ENCODE data around the gene CCDC117.

- RRBS = no CpG with 5 or more reads among the region's 8 CpGs
Observed at GRCh38 chr22:28191501-28191905, 272.4 kb upstream of the PITPNB start.

GRCh38 chr22:28338336-28339261, 341.0 kb downstream of the TTC28 start:
- RRBS = no CpG with 5 or more reads among the region's 14 CpGs

- RRBS = 72% methylated on average over 6 of the region's 20 CpGs
Observed at GRCh38 chr22:28505606-28506460, 173.8 kb downstream of the TTC28 start.

DNA sequence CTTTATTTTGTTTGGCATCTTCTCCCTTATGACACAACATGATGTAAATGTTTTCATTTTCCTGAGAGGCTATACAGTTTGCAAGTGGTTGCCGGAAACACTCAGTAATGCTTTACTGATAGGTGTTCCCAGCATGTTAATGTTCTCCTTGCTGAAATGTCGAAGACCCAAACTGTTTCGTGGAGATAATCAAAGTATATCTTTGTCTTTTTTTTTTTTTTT, 8.8 kb downstream of the HSCB start:
- RRBS = no CpG with 5 or more reads among the region's 3 CpGs

GRCh38 chr22:28772259-28772498, 316 bp upstream of the CCDC117 start:
- RRBS = no CpG with 5 or more reads among the region's 6 CpGs

DNA sequence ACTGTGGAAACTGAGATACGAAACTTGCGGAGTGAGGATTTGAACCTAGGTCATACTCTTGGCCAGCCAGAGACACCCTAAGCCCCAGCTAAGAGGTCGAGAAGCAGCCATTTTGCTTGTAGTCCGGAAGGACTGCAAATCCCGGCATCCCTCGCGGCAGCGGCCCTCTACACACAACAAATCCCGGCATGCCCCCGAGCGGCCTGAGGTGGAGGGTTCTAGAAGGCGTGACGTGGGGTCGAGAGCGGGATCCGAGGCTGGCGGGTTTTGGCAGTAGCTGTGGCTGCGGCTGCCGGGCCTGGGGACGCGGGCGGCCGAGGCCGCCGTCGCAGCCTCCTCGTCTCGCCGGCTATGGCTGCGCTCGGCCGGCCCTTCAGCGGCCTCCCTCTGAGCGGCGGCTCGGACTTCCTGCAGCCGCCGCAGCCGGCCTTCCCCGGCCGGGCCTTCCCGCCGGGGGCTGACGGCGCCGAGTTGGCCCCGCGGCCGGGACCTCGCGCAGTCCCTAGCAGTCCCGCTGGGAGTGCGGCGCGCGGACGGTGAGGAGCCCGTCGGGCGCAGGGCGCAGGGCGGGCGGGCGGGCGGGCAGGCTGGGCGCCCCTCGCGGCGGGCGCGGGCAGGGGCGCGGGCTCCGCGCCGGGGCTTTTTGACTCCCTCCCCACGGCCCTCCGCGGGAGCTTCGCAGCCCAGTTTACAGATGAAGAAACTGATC, at the start of gene CCDC117:
CCDC117 (plus strand) TSS at position 197 of the 709 bp plus-strand sequence.
- RRBS = 2% methylated on average over 30 of the region's 80 CpGs

DNA sequence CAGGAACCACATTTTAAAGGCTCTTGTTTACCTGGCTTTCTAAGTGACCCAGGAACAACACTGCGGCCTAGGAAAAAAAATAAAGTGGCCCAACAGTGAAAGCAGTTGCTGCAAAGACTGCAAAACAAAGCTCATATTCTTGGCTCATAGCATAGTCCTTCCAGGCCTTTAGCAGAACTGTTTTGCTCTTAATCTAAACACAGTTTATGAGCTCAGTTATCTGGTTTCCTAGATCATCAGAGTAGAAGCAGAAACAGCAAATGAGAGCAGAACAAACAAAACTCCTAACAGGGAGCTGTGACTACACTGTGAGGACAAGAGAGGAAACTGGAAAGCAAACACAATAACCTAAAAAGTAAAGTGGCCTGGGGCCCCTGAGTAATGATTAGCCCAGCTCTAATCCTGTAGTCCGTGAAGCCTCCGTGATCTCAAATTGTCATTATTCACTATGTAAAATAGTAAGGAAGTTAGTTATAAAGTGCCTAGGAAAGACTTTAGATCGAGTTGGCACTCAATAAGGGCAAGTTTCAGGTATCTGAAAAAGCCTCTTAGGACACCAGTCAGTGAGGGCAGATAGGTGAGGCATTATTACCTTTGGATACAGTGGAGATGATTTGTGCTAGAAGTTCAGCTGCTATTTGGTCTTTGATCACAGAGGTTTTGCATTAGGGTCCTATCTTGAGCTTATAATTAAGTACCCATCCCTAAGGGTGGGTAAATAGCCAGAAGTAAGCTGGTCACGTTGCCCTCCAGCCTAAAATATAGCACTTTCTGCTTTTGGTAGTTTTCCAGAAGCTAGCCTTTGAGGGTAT, 11.7 kb downstream of the CCDC117 start:
- RRBS = no CpG with 5 or more reads among the region's 5 CpGs

DNA sequence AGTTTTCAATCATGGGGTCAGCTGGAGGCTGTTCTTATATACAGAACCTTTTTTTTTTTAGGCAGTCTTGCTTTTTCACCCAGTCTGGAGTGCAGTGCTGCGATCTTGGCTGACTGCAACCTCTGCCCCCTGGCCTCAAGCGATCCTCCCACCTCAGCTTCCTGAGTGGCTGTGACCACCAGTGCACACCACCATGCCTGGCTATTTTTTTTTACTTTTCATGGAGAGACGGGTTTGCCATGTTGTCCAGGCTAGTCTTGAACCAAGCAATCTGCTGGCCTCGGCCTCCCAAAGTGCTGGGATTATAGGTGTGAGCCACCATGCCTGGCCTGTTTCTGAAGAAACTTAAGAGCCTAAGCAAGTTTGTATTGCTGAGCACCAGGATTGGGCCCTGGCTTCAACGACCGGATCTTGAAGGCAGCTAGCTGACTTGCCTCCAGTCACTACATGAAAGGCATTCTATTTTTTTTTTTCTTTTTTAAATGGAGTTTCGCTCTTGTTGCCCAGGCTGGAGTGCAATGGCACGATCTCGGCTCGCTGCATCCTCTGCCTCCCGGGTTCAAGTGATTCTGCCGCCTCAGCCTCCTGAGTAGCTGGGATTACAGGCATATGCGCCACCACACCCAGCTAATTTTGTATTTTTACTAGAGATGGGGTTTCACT, 20.2 kb downstream of the CCDC117 start:
- RRBS = no CpG with 5 or more reads among the region's 13 CpGs

DNA sequence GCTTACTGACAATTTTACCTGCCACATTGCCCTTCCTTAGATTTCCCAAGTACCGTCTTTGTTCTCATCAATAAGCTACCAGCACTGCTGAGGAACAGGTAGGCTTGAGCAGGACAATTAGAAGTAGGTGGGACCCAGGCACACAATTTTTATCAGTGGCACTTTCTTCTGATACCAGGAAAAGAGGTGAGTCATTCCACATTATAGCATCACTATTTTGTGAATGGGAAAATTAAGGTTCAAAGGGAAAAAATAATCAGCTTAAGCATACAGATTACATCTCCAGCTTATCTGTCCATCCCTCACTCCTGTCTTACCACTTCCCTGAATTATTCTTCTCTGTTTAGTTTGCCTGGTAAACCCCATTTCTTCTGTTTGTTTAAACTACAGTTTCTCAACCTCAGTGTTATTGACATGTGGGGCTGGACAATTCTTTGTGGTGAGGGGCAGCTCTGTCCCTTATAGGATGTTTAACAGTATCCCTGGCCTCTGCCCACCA, 36.2 kb downstream of the CCDC117 start:
- RRBS = no CpG with 5 or more reads among the region's 1 CpG

DNA sequence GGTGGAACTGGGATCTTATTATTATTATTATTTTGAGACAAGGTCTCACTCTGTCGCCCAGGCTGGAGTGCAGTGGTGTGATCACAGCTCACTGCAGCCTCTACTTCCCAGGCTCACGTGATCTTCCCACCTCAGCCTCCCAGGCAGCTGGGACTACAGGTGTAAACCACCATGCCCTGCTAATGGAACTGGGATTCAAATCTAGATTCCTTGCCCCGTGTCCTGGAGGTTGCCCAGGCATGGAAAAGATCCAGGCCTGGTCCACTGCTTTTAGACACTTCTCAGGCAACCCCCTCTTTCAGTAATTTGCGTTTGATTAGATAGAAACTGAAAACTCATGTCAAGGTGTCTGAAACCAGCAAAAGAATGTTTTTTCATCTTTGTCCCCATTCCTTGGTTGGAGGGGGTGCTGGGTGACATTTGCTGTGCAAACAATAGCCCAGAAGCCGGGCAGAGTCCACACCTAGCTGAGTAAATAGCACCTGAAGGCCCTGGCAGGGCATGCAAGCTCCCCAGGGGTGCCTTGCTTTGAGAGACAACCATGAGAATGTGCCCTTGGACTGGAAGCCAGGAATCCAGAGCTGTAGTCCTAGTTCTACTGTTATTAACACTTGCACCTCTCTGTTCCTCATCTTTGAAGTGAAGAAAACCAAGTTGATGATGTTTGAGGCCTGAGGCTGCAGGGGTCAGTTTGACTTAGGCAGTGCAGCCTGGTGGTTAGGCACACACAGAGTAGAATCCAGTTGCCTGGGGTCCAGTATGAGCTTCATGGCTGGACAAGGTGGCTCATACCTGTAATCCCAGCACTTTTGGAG, 47.0 kb downstream of the CCDC117 start:
- RRBS = no CpG with 5 or more reads among the region's 5 CpGs

DNA sequence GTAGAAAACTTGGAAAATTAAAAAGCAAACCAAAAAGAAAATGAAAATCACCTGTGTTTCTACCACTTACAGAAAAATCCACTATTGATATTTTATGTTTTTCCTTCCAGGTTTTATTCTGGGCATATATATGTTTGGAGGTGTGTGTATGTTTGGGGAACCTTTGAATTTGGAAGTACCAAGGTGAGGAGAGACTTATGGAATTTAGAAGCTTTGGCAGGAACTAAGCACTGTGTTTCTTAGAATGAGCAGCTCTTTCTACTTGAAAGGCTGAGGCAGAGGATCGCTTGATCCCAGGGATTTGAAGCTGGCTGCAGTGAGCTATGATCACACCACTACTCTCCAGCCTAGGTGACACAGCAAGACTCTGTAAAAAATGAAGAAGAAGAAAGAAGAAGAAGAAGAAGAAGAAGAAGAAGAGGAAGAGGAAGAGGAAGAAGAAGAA, 39.3 kb upstream of the ZNRF3 start:
- RRBS = no CpG with 5 or more reads among the region's 1 CpG

DNA sequence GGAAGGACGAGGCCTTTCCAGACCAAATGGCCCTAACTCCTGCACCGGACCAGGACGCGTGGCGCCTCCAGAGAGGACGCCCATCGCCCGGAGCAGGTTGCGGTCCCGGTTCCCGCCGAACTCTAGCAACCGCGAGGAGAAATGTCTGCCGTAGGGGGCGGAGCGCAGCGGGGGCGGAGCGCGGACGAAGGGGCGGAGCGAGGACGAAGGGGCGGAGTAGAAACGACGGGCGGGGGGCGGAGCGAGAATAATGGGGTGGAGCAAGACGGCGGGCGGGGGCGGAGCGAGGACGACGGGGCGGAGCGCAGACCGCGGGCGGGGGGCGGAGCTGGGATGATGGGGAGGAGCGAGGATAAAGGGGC, 350 bp upstream of the ZNRF3 start:
- RRBS = 2% methylated on average over 7 of the region's 45 CpGs

DNA sequence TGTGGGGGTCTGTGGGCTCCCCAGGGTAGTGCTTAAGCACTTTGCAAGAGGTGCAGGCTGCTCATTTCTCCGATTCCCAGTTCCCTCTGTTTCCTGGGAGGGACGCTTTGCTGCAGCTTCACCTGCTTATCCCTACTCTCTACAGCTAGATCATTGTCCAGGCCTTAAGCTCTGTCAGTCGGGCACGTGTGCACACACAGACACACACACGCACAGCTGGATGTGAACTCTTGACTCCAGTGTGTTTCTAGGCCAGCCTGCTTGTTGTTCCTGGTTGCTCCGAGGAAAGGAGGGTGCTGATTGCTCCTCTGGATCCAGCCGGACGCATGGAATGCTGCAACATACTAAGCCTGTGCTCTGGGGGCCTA, 19.7 kb downstream of the ZNRF3 start:
- RRBS = no CpG with 5 or more reads among the region's 8 CpGs

DNA sequence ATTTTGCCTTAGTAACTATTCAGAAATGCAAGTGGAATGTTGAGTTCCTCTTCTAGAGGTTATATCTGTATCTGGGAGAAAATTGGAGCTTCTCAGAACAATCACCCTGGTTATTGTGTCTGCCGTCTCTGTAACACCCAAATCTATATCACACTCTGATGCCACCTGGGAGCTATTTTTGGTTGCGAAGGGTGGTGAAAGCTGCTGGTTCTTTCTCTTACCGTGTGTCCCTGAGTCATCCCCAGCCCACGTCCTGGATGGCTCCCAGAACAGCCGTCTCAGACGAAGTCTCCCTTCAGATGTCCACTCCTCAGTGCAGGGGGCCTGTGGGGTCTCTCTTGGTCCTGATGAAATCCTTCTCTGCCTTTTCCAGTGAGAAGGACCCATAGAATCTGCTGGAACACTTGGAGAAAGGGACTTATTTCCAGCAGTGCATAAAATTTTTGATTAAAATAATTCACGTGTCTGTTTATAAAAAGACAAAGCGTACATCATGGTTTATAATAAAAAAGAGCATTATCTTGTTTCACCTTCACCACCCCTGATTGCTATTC, 83.4 kb downstream of the C22orf31 start:
- RRBS = no CpG with 5 or more reads among the region's 8 CpGs

DNA sequence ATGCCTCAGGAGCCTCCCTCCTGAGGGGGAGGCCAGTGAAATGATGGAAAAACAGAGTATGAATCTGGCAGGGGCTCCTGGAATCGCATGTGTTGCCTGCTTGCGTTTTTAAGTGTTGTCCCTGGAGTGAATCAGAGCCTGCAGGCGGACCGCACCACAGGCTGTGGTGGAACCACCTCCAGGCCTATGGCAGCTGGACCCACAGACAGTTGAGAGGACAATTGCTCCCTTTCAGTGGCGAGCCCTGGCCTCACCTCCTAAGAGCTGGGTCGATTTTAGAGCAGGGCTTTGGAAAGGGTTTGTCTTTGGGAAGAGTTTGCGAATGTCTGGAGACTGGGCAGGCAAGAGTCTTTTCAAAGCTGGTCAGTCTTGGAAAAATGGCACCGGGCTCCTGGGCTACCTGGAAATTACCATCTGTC, 963 bp upstream of the C22orf31 start:
- RRBS = no CpG with 5 or more reads among the region's 8 CpGs

GRCh38 chr22:29149678-29150257, 55.9 kb upstream of the EMID1 start:
- RRBS = 94% methylated on average over 1 of the region's 8 CpGs

DNA sequence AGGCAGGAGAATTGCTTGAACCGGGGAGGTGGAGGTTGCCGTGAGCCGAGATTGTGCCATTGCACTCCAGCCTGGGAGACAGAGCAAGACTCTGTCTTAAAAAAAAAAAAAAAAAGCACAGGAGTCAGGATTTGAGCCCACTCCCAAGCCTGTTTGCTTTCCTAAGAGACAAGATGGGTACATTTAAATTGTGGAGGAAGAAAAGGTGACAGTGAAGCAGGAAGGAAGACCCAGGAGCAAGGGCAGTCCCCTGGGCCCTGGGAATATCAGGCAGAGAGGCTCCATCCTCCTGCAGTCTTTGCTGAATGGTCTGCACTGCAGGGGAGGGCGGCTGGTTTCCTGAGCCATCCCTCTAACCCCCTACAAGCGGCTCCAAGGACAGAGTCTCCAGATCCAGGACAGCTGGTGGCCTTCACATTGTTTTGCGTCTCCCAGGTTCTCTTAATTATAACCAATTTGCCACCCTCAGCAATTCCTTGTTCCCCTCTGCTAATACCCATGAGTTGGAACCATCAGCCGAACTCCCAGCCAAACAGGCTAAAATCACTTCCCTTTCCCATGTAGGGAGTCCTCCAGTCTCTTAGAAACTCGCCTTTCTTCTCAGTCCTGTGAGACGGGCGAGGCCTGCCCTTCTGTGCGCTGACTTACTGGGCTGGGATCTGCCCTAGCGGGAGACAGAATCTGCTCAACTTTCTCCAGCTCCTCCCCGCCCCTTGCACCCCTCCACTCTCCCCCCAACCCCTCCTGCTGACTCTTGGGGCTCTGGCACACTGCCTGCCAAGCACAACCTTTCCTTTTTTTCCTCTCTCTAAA, 53.6 kb upstream of the EMID1 start:
- RRBS = no CpG with 5 or more reads among the region's 13 CpGs

DNA sequence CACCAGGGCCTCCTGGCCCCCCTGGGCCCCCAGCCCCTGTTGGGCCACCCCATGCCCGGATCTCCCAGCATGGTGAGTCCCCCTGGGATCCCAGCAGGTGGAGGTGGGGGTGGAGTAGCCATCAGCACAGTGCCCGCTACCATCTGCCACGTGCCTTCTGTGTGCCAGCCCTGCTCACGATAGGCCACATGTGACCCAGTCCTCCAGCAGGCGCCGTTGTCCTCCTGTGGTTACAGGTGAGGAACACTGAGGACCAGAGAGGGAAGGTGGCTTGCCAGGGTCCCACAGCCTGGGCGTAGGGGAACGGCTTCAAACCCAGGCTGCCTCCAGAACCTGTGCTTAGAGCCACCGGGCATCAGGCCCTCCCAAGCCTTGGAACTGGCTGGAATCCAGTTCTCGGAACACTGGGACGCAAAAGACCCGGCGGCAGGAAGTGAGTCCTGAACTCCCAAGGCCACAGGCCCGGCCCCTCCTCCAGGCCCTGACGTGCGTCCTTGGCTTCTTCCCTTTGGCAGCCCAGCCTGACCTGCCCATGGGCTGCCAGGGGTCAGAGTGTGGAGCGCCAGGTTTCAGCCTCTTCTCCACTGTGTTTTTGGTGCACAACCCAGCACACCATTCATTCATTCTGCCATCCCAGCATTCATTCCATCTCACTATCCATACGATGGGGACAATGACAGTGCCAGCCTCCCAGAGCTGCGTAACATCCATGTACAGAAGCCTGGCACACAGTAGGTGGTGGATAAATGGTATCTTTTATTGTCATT, 26.8 kb downstream of the EMID1 start:
- RRBS = 48% methylated on average over 4 of the region's 19 CpGs

DNA sequence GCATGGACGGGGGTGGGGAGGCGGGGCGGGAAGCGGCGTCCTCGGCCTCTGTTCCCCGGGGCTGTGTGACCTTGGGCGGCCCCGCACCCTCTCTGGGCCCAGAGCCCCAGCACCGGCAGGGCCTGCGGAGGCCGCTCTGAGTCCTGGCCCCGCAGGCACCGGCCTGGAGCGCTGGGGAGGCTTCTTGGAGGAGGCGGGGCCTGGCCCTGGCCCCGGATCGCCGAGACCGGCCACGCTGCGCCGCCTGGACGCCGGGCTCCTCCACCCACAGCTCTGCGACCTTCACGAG, 685 bp downstream of the GAS2L1 start:
- RRBS = 1% methylated on average over 11 of the region's 27 CpGs

DNA sequence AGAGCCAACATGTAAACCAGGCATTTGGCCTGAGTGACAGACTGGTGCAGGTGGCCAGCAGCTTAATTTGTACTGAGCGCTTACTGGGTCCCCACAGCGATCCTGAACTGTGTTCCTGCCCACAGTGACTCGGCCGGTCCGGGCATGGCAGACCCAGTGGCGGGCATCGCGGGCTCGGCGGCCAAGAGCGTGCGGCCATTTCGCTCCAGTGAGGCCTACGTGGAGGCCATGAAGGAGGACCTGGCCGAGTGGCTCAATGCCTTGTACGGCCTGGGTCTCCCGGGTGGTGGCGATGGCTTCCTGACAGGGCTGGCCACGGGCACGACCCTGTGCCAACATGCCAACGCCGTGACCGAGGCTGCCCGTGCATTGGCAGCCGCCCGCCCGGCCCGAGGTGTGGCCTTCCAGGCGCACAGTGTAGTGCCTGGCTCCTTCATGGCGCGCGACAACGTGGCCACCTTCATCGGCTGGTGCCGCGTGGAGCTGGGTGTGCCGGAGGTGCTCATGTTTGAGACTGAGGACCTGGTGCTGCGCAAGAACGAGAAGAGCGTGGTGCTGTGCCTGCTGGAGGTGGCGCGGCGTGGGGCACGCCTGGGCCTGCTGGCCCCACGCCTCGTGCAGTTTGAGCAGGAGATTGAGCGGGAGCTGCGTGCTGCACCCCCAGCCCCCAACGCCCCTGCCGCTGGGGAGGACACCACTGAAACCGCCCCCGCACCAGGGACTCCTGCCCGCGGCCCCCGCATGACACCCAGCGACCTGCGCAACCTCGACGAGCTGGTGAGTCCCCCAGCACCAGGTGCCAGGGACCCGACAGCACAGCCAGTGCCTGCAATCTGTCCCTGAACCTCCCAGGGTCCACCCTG, 1.7 kb downstream of the GAS2L1 start:
- RRBS = no CpG with 5 or more reads among the region's 60 CpGs

Data from HCT116 (cell line).